Occipital lobe (tissue), 2 donors: ENCODE measurements around a stretch of chr2.

GRCh38 chr2:54645155-54645542 is 78.3 kb upstream of the EML6 start:
- RAMPAGE, long total RNA = no peak

GRCh38 chr2:54724441-54725256 is 1.2 kb downstream of the EML6 start:
- RAMPAGE, long total RNA = no peak

DNA sequence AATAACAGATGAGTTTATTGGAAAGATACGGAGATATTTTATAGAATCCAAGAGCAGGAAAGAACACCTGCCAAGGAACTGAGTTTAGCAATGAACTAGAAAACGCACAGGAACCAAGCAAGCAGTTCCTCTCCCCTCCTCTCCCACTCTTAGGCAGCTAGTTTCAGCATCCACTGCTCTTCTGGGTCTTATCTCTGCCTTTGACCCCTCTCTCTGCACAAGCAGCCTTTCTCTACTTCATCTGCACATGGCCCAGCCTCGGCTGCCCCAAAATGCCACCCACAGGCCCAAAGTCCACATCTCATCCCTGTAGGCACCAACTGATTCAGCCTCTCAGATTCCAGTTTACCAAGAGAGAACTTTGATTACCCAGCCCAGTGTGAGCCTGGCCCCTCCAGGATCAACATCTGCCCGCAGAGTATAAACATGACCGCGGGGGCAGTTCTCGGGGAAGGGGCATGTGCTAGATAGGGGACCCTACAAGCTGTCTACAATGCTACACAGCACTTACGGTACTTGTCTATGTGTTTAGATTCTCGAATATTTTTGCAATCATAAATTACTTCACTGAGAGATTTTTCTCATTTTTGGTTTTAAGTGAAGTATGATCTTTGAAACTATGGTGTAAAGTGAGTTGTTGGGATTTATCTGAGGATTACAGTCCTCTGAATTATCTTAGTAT is 141.7 kb downstream of the RTN4 start:
- RAMPAGE, long total RNA = no peak

GRCh38 chr2:55024040-55024495 is 26.2 kb downstream of the RTN4 start:
- RAMPAGE, long total RNA = no peak

GRCh38 chr2:55032789-55033465 is 17.3 kb downstream of the RTN4 start:
- RAMPAGE, long total RNA = no peak

GRCh38 chr2:55136166-55136600 is 85.9 kb upstream of the RTN4 start:
- RAMPAGE, long total RNA = no peak

DNA sequence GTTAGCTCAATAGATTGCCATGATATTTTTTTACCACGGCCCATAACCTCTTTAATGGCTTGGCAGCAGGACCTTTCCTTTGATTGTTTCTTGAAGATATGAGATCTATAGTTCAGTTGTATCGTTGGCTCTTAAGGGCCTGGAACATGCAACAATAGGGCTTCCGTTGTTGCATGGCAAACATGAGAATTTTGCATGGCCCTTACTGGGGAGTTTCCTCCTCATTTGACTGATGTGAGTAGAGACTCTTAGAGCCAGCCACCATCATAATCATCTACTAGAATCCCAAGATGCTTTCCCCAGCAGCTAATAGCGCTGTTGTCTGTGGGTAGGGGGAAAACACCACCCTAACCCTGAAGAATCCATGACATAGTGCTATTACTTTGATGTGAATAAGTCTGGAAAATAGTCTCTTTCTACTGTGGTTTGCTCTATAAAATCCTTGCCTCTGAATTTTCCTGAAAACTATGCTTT is 11.3 kb downstream of the CFAP36 start:
- RAMPAGE, long total RNA = no peak

DNA sequence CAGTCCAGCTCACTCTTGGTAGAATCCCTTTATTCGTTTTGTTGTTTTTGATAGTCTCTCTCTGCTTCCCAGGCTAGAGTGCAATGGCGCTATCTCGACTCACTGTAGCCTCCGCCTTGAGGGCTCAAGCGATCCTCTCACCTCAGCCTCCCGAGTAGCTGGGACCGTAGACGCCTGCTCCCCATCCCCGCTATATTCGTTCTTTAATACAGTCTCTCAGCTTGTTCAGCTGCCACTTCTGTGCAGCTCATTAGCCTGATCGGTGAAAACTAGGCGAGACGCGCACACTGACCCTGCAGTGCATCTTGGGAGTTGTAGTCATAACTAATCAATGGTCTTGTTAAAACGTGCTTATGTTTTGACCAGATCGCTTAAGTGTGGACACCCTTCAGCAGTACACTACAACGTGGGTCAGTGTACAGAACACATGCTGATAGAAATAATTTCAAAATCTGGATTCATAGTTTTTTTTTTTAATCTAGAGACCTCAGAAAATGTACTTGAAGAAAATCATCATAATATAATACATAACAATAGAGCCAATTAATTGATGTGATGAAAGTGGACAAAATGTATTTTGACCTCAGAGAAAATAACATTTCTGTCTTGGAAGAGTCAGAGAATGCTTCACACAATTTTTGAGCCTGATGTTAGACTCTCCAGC is 1.3 kb upstream of the PPP4R3B start:
- RAMPAGE, long total RNA = no peak

GRCh38 chr2:55672069-55673205 is 21.2 kb downstream of the PNPT1 start:
- RAMPAGE, long total RNA = no peak

DNA sequence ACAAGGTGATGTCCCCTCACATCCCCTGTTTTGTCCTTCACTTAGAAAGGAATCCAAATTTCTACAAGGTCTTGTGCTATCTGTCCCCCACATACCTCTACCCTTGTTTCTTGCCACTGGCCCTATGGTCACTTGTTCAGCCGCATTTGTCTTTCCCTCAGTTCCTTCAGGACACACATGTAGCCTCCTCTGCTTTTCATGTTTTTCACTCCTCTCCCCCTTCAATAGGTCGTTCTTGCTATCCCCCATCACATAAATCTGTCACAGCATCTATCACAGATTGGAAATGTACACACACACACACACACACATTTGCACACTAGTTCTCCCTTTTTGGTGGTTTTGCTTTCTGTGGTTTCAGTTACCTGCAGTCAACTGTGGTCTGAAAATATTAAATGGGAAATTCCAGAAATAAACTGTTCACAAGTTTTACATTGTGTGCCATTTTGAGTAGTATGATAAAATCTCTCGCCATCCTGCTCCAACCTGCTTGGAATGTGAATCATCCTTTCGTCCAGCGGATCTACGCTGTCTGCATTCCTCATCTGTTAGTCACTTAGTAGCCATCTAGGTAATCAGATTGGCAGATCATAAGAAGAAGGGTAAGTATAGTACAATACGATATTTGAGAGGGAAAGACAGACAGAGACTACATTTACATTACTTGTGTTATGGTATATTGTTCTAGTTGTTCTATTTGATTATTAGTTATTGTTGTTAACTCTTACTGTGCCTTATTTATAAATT is 85.9 kb upstream of the PNPT1 start:
- RAMPAGE, long total RNA = no peak

DNA sequence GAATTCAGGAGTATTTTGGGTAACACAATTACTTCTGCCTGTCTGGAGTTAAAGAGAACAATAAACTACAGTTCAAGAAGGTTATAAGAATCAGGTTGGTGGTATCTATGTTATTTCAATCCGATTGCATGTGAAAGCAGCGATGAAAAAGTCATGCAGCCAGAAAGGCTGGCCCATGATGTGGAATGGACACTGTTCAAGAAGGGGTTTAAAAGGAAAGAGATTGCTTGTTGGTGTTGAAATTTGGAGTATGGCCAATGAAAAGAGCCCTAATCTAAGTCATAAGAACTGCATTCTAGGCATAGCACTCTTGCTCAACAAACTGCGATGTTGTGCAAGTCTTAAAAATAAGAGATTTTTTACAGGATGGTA is 61.4 kb downstream of the EFEMP1 start:
- RAMPAGE, long total RNA = no peak

DNA sequence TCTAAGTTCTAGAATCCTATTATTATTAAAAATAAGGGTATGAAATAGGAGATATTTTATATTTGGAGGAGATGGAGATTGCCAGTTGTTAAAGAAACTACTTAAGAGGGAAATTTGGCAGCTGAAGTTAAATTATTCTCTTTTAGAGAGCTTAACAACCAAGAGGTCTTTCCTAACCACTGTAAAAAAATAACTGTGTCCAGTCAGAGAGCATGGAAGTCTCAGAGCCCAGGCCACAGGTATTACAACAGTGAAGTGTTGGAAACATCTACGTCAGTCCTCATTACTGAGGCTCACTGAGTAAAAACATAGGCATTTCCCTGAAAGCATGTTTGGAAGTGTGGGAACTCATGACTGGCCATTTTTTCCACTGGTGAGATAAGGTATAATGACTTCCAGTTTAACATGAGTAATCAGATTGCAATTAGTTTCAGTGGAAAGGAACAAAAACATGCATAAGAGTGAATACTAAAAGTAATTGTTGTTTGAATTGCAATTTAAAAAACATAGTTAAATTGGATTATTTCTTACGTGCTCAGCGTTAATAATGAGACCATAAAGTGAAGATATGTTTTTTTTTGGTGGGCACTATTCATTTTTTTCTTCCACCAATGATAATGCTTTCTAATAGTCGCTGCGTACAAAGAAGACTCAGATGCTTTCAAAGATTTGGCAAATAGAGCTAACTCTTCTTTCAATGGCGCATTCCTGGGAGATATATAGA is 60.8 kb downstream of the EFEMP1 start:
- RAMPAGE, long total RNA = no peak

GRCh38 chr2:55922823-55923624 is 558 bp downstream of the EFEMP1 start:
- RAMPAGE, long total RNA = no peak

GRCh38 chr2:57075281-57075773 is 891.5 kb downstream of the CCDC85A start:
- RAMPAGE, long total RNA = no peak

- RAMPAGE, long total RNA = no peak
Measured at GRCh38 chr2:57908984-57909207, 137.7 kb upstream of the VRK2 start.

- RAMPAGE, long total RNA = no peak
Measured at GRCh38 chr2:59321885-59322343, 1080.8 kb upstream of the FANCL start.

DNA sequence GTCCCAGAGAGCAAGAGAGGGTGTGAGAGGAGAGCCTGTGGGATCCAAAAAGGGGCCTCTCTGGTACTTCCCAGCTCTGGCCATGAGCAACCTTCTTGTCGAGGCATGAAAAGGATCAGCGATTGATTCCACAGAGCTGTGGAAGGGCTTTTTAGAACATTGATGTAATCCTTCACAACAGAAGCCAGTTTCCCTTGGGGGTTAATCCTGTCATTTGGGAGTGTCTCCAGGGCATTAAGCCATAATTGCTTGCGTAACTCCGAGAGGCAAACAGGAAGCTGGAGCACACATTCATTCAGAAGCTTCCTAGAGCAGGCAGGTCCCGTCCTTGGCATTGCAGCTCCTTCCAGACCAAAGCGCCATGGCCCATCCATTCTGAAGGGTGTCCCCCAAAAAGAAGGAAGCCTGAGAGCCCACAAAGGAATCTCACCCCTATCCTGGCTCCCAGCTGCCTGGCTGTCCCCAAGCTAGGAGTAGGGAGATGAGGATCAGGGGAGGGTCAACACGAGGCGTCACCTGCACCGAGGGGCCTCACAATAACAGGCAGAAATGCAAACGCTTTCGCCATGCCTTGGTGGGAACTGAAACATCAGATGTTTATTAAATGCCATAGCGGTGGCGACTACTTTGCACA is 339.5 kb downstream of the BCL11A start:
- RAMPAGE, long total RNA = no peak

GRCh38 chr2:60297563-60298260 is 255.7 kb downstream of the BCL11A start:
- RAMPAGE, long total RNA = no peak

GRCh38 chr2:60317813-60318446 is 235.5 kb downstream of the BCL11A start:
- RAMPAGE, long total RNA = no peak

GRCh38 chr2:60544004-60544569 is 9.4 kb downstream of the BCL11A start:
- RAMPAGE, long total RNA = no peak